Vagina (tissue), 1 donor: ENCODE data around the gene PHF1.

GRCh38 chr6:33410957-33411412 is at the start of gene PHF1:
PHF1 (plus strand) TSS chr6:33411014.
- PRO-cap = bidirectional peak, plus-strand start at chr6:33411063, minus-strand start at chr6:33410883
- RAMPAGE, long total RNA = start-site peak on the plus strand at chr6:33411009-33411051, 79 reads

DNA sequence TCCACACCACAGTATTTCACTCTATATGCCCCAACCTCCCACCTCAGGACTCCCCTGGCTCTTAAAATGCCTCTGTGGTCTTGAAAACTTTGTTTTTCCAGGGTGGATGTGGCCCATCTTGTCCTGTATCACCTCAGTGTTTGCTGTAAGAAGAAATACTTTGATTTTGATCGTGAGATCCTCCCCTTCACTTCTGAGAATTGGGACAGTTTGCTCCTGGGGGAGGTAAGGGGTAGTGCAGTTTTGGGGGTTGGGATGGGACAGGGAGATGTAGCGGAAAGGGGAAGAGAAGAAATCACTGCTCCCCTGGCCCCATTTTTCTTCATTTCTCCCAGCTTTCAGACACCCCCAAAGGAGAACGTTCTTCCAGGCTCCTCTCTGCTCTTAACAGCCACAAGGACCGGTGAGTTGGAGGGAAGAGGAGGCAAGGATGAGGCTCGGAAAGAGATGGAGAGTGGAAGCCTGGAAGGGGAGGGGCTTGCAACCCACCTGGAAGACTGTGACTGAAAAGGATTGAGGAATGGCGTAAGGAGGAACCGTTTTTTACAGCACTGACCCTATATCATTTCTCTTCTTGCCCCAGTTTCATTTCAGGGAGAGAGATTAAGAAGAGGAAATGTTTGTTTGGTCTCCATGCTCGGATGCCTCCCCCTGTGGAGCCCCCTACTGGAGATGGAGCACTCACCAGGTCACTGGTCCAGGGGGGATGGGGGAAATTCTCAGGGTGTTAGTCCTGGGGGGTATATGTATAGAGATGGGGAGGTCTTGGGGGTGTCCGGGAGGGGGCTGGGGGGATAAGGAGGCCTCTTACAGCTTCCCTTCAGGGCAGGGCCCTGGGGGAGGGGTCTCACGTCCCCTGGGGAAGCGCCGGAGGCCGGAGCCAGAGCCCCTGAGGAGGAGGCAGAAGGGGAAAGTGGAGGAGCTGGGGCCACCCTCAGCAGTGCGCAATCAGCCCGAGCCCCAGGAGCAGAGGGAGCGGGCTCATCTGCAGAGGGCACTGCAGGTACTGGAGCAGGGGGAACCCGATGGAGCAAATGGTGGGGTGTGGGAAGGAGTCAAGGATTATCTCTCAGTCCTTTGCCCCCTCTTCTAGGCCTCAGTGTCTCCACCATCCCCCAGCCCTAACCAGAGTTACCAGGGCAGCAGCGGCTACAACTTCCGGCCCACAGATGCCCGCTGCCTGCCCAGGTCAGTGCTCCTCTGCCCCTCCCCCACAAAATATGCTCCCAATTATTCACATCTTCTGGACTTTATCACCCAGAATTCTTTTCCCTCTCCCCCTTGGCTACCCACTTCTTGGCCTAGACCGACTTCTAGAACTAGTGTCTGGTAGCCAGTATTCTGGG is 3.3 kb downstream of the CUTA start:
- PRO-cap = no peak
- RAMPAGE, long total RNA = no peak

DNA sequence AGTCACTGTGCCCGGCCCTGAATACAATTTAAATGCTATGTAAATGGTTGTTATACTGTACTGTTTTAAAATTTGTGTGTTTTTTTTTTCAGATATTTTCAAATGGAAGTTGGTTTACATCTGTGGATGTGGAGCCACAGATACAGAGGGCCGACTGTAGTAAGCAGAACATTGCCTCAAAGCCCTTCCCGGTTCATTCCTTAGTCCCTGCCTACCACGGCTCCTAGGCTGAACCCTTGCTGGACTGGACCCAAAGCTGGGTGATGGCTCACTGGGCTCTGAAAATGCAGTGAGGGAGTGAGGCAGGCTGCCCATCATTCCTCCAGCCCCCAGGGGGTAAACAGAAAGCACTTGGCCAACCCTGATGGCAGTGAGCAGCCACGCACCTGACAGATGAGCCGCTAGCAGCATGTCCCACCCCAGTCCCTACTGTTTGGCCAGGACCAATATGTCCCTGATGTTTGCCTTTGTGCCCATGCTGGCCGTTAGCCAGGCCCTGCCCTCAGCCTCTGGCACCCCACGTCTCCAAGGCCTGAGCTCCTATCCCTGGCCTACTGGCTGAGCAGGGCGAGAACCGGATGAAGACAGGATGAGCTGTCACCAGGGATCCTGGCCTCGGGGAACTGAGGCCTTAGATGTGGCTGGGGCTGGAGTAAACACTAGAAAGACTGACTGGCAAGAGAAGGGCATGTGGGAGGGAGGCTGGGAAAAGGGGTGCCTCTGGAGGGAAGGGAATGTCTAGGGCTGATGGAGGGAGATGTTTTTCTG is 19.4 kb upstream of the BAK1 start:
- PRO-cap = no peak
- RAMPAGE, long total RNA = no peak

- PRO-cap = no peak
- RAMPAGE, long total RNA = no peak
These were observed 25.3 kb downstream of the UQCC2 start for GRCh38 chr6:33685997-33686777.

DNA sequence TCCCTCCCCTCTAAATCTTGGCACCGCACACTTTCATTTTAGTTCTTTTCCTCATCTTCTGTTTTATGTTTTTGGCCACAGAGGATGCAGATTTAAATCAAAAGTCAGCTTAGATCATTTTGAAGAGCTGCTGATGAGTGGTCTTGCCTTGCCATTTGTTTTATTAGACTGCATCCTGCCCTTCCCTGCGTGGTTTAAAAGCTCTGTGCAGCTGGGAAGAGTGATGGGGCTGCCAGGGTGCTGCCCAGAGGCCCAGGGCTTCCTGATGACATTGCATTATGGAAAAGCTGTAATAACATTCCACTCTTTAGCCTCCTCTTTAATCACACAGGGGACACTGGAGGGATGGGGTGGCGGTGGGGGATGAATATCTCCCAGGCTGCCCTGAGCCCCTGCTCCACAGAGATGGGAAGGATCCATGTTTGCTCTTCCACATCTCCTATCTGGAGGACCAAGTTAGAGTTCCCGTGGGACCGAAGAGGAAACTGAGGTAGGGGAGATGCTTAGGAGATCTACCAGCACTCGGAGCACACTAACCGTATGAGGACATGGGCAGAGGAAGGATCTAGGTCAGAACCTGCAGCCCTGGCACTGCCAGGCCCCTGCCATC is 6.7 kb upstream of the UQCC2 start:
- PRO-cap = no peak
- RAMPAGE, long total RNA = no peak

- PRO-cap = bidirectional peak, plus-strand start at chr6:33771519, minus-strand start at chr6:33771374; bidirectional peak, plus-strand start at chr6:33771794, minus-strand start at chr6:33771541
- RAMPAGE, long total RNA = no peak
These were observed 17.8 kb downstream of the LEMD2 start for GRCh38 chr6:33771064-33771648.

GRCh38 chr6:33782359-33782834 is 6.5 kb downstream of the LEMD2 start:
- PRO-cap = no peak
- RAMPAGE, long total RNA = start-site peak on the minus strand at chr6:33782704-33782744, 23 reads

DNA sequence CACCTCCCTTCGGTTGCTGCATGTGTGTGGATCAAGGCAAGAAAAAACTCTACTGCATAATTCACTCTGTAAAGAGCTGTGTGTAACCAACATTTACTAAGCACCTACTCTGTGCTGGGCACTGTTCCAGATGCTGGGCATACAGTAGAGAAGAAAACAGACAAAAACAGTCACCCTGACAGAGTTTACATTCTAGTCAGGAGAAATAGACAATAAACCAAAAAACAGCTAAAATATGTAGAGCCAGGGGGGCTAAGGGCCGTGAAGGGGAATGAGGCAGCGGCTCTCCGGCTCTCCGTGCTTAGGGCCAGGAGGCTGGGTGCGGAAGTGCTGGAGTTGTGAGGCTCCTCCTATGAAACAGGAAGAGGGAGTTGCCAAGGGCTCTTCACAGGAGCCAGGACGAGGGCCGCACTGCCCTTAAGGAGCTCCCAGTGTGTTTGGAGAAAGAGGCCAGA is 20.5 kb upstream of the MLN start:
- PRO-cap = no peak
- RAMPAGE, long total RNA = no peak

GRCh38 chr6:34247534-34248688 is 895 bp downstream of the SMIM29 start:
- PRO-cap = bidirectional peak, plus-strand start at chr6:34248552, minus-strand start at chr6:34248451
- RAMPAGE, long total RNA = no peak

GRCh38 chr6:34318964-34320017 is 70.5 kb upstream of the SMIM29 start:
- PRO-cap = no peak
- RAMPAGE, long total RNA = no peak

GRCh38 chr6:34324689-34325286 is 67.7 kb downstream of the NUDT3 start:
- PRO-cap = no peak
- RAMPAGE, long total RNA = no peak

- PRO-cap = no peak
- RAMPAGE, long total RNA = no peak
These were observed 8.4 kb downstream of the NUDT3 start for GRCh38 chr6:34383920-34384610.

DNA sequence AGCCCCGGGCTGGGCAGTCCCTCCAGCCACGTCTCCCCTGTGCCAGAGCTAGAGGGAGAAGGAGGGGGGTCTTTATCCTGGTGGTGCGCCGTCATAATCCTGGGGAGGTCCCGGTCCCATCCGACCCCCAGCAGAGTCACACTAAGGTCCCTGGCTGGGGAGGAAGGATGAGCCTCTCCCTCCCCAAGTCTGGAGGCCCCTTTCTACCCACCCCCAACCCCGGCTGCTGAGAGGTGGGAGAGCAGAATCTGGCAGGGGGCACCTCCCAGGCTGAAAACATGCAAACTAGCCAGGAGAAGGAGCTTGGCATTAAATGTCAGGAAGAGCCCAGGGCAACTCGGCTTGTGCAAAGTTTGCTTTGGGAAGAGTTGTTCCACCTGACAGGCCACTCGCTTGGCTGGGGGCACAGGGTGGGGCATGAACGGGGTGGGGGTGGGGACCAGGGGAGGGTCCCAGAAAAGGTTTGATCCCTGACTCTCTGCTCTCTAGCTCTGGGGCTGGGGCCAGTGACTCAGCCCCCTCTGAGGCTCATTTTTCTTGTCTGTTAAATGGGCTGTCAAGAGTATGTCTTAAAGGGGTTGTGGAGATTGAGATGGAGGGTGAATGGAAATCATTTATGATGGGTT is 3.0 kb downstream of the SPDEF start:
- PRO-cap = no peak
- RAMPAGE, long total RNA = no peak

GRCh38 chr6:34673656-34674037 is 22.9 kb downstream of the ILRUN start:
- PRO-cap = no peak
- RAMPAGE, long total RNA = no peak

DNA sequence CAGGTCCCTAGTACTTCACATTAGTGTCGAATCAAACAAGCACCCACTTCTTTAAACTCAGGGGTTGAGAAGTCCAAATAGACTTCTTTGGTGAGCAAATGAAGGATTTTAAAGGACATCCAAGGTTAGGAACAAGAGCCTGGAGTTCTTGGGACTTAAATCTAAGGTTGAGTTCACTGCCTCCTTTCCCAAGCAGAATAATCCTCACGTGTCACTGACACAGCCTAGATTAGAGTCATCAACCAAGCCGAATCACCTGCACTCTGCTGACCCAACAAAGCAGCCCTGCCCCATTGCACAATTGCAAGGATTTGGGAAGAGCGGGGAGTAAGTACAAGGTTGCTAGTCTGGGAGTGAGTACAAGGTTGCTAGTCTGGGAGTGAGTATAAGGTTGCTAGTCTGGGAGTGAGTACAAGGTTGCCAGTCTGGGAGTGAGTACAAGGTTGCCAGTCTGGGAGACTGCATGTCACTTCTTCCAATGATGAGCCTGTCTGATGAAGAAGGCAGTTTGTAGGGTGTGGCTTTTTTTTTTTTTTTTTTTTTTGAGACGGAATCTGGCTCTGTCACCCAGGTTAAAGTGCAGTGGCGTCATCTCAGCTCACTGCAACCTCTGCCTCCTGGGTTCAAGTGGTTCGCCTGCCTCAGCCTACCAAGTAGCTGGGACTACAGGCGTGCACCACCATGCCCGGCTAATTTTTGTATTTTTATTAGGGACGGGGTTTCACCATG is 16.8 kb upstream of the SNRPC start:
- PRO-cap = no peak
- RAMPAGE, long total RNA = no peak

DNA sequence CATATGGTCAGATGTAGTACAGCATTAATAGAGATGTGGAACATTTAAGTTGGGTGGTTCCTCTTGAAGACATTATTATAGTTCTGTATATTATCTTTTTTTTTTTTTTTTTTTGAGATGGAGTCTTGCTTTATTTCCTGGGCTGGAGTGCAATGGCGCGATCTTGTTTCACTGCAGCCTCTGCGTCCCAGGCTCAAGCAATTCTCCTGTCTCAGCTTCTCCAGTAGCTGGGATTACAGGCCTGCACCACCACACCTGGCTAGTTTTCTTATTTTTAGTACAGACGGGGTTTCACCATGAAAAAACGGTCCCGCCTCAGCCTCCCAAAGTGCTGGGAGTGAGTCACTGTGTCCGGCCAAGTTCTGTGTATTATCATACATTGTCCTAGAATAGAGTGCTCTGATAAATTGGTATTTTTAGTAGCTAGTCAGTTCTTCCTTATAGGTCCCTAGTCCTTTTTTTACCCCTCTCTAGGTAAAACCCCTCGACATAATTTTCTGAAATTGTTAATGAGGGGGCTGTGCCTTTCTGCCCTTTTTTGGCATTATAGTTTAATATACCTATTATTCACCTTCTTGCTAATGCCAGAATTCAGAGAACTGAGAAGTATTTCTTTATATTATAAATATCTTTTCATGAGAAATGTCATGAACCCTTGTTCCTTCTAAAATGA is 2.8 kb downstream of the SNRPC start:
- PRO-cap = no peak
- RAMPAGE, long total RNA = no peak

DNA sequence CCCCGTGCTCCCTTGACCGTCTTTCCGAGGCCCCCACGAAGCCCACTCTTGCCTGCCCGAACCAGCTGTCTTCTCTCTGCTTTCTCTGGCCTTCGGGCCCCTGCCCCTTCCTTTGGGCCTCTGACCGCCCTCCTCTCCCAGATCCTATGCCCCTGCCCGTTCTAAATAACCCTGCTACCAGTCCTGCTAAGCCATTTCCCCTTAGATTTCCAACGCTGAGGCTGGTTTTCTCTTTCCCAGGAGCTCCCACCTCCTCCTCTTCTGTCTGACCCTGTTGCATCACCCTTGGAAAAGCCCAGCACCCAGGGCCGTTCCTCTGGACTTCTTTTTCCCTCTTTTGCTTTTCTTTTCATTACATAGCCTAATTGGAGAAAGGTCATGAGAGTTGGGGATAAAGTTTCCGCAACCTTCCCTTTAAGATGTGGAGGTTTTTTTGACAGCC is 769 bp downstream of the BLTP3A start:
- PRO-cap = bidirectional peak, plus-strand start outside the sequence, minus-strand start at position 263 of the sequence
- RAMPAGE, long total RNA = no peak

- PRO-cap = no peak
- RAMPAGE, long total RNA = no peak
These were observed 45.5 kb downstream of the ANKS1A start for GRCh38 chr6:34934540-34934962.

DNA sequence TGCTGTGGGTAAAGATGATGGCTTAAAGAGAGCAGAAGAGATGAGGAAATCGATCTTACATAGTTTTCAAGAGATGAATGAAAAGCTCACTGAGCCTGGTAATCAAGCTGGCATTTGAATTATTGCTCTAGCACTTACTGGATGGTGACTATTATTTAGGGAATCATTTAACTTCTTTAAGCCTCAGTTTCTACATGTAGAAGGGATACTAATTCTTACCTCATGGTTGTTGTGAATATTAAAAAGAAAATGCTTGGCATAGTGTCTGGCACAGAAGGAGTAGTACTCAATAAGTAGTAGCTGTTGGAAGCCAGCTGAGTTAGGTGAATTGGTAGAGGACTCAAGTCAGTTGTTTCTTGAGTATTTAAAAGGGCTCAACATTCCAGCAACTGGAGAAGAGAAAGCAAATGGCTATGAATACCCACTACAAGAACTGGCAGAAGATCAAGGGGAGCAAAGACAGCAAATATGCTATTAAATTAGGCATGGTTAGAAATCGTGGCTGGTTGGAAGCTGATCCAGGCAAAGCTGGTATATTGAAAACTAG is 121.9 kb downstream of the ANKS1A start:
- PRO-cap = no peak
- RAMPAGE, long total RNA = start-site peak on the plus strand centred at position 185 of the sequence, 178 bp wide, 23 reads; start-site peak on the plus strand centred at position 427 of the sequence, 89 bp wide, 10 reads

DNA sequence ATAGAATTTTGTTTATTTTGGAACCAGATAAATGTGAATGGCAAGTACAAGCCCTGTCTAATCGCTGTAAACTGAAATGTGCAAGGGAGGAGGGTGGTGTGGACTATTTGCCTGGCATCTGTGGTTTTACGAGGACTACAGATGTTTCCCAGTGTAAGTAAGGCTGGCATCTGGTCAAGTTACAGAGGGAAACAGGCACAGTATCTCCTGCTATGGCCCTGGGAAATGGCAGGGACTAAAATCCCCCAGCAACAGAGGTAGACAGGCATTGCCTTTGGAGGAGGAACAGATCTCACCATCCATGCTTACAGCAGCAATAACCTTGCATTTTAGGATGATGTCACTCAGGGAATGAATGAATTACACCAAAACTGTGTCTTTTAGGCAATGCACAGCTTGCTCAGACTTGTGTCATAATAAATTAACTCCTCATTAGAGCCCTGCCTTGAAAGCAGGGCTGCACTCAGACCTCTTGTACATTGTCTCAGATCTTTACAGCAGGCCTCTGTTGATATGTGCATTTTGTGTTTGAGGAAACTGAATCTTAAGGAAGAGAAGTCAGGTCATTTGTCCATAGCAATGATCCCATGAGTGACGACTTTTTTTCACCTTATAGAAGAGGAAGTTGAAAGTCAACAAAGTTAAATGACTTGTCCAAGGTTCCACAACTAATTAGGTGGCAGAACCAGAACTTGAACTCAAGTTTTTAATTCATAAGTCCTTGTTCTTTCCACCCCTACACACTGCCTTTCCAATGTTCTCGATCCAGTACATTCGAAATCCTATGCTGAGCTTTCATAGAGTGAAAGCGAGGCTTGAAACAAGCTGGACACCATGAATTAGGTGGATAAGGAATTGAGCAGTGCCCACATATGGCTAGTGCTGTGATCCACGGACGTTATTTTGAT is 96.1 kb downstream of the TCP11 start:
- PRO-cap = no peak
- RAMPAGE, long total RNA = no peak